ENCODE data around the gene PPM1H.

- RRBS = 3% methylated on average over 42 of the region's 111 CpGs
These were observed 136.7 kb downstream of the MON2 start for GRCh38 chr12:62603000-62604012.

- RRBS = 13% methylated on average over 1 of the region's 17 CpGs
These were observed 1.1 kb downstream of the PPM1H start for GRCh38 chr12:62933822-62934222.

DNA sequence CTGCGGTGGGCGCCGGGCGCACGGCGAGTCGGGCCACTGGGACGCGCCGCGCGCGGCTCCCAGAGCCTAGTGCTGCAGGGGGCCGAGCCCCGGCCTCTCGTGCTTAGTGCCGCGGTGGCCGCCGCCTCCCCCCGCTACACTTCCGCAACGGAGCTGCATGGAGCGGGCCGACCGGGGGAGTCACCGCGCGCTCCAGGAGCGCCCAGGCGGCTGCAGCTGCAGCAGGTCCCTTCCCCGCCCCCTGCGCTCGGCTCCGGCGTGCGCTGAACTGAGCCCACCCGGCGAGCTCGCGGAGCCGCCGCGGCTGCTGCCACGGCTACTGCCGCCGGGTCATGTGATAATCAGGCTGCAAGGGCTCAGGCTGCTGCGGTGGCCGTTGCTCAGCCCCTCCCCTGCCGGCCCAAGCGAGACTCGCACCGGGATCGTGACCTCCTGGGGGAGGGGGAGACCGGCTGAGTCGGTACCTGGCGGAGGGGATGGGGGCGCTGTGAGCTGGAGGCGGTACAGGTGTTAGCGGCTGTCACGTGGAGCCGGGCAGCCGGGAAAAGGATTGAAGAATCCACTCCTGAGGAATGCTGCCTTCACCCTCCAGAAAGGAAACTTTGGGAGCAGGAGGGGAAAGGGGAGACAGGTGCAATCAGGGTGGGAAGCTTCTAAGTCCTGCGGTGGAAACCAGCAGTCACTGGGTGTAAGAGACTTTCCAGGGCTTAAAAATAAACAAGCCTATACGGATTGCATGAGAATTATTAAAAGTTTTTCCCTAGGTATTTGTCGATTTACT is at the start of gene PPM1H:
Gene PPM1H (minus strand): TSS at position 336 of the 781 bp plus-strand sequence.
- RRBS = 3% methylated on average over 51 of the region's 66 CpGs

DNA sequence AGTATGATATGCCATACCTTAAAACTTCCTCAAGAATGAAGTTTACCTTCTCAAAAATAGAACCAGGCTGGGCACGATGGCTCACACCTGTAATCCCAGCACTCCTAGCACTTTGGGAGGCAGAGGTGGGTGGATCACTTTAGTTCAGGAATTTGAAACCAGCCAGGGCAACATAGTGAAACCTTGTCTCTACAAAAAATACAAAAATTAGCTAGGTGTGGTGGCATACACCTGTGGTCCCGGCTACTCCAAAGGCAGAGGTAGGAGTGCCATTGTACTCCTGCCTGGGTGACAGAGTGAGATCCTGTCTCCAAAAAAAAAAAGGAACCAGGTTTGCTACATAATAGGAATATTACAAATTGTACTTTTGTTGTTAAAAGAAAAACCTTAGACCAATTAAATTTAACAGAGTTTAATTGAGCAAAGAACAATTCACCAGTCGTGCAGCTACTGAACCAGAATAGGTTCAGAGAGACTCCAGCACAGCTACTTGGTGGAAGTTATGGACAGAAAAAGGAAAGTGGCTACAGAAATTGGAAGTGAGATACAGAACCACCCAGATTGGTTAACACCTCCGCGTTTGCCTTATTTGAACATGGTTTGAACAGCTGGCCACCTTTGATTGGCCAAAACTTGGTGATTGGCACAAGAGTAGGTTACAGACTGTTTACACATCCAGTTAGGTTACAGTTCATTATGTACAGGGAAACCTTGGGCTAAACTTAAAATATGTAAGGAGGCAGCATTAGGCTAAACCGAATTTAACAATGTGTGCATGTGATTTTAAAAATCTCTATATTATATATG is 54.7 kb downstream of the SRGAP1 start:
- RRBS = no CpG with 5 or more reads among the region's 6 CpGs

DNA sequence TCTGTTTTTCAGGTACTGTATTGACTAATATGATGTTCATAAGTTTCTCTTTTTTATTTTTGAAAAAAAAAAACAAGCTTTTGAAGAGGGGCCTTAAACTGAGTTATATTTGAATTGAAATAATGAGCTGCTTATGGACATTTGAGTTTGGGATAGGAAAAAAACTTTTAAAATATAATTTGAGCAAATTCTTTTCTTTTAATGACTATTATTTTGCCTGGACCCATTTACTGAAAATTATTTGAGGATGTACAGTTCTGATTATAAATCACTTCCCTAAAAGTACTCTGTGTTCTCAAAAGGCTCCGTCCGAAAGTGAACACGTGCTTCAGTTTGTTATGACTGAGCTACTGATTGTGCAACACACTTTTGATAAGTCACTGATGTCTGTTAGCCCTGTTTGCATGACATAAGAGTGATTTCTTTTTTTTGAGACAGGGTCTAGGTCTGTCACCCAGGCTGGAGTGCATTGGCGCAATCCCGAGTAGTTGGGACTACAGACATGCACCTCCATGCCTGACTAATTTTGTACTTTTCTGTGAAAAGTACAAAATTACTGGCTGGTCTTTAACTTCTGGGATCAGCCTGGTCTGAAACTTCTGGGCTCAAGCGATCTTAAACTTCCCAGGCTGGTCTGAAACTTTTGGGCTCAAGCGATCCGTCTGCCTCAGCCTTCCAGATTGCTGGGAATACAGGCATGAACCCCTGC is 111.3 kb downstream of the SRGAP1 start:
- RRBS = no CpG with 5 or more reads among the region's 8 CpGs

GRCh38 chr12:64338662-64339053 is 51.9 kb downstream of the C12orf56 start:
- RRBS = no CpG with 5 or more reads among the region's 3 CpGs

DNA sequence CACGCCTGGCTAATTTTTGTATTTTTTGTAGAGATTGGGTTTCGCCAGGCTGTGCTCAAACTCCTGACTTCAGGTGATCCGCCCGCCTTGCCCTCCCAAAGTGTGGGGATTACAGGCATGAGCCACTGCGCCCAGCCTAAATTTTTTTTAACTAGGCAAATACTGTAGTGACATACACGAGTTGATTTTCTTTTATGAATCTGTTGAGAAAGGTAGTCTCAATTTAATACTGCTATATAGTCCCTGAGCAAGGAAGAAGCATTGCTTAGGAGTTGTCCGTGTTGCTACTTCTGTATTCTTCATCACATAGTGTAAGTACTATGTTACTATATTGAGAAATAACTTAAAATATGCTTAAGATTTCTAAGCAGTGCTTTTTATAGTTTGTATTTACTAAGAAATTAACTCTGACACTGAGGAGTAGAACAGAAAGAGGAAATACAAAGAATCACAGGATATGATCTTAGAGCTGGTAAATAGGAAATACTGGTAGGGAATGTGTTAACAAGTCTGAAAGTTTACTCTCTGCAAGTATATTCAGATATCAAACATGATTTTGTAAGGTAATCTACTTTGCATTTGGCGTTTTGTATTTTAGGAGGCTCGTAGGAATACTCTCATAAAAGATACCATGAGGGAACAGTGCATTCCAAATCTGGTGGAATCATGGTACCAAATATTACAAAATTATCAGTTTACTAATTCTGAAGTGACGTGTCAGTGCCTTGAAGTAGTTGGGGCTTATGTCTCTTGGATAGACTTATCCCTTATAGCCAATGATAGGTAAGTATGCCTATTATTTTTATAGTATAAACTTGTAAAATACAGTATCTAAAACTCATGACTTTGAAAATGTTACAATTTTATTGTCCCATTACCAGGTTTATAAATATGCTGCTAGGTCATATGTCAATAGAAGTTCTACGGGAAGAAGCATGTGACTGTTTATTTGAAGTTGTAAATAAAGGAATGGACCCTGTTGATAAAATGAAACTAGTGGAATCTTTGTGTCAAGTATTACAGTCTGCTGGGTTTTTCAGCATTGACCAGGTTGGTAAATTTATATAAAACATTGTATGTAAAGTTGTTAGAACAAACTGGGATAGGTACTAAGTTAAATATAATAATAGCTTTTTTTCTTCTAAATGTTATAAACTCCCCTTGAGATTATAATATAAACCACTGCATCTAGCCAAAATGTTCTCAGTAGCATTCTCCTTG is 15.7 kb downstream of the XPOT start:
- RRBS = no CpG with 5 or more reads among the region's 11 CpGs

DNA sequence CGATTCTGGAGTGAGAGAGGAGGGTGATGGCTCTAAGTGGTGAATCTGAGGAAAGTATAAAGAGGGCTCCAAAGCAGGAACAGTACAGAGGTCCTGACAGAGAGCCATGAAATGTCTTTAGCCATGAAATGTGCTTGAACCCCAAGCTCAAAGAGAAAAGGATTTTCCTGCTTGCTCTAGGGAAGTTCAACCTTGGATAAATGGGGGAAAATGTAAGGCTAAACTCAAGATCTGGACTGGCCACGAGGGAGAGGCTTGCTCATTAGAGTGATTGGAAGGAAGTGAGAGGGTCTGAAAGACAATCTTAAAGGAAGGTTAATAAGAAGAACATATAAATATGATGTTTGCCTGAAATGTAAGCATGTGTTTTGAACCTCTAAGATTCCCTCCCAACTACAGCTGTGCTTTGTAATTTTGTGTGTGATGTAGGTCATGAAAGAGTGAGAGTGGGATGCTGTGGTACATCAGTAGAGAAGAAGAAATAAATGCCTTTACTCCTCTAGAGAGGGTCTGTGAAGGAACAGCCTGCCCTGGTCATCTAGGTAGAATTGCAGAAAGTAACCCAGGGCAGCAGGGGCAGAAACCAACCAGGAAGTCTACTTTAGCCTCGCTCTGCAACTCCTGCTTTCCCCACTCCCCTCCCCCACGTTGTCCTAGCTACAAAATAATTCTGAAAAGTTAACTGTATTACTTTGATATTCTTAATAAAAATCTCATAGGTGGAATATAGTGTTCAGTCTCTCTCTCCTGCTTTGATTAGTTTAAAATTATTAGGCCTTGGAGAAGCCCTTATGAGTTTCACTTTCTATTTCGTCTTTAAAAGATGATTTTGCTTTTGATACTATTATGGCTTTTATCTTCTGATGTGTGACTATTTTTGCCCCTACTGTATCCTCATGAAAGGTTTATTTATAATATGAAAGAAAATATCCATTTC is 7.4 kb downstream of the TBK1 start:
- RRBS = no CpG with 5 or more reads among the region's 5 CpGs

DNA sequence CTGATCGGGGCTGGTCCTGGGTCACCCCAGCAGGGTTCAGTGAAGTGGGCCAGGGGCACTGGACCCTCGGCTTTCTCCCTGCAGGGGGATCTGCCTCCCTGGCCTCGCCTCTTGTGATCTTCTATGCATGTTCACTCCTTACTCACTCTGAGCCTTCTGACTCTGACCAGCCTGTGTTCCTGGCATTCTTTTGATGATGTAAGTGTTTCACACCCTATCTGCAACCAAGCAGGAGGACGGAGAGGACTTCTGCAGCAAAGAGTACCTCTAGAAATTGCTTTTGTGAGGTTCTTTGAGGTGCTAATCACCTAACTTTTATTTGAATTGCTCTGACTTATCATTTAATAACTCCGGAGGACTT is 61.0 kb downstream of the RASSF3 start:
- RRBS = no CpG with 5 or more reads among the region's 5 CpGs

GRCh38 chr12:64824803-64825786 is 648 bp downstream of the TBC1D30 start:
- RRBS = 13% methylated on average over 19 of the region's 70 CpGs

DNA sequence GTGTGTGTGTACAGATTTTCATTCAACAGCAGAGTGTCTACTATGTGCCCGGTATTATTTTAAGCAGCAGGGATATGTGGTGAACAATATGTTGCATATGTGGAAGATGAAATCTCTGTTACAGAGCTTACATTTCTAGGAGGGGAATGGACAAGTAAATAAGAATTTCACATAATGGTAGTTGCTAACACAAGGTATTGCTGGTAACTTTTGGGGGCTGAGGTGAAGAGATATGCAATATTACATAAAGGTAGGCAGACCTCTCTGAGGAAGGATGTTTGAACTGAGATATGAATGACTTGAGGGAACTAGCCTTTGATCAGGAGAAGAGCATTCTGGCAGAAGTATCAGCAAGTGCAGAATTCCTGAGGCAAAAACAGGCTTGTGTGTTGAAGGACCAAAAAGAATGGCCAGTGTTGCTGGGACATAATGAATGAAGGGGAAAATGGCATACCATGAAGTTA is 5.3 kb downstream of the LEMD3 start:
- RRBS = no CpG with 5 or more reads among the region's 1 CpG

DNA sequence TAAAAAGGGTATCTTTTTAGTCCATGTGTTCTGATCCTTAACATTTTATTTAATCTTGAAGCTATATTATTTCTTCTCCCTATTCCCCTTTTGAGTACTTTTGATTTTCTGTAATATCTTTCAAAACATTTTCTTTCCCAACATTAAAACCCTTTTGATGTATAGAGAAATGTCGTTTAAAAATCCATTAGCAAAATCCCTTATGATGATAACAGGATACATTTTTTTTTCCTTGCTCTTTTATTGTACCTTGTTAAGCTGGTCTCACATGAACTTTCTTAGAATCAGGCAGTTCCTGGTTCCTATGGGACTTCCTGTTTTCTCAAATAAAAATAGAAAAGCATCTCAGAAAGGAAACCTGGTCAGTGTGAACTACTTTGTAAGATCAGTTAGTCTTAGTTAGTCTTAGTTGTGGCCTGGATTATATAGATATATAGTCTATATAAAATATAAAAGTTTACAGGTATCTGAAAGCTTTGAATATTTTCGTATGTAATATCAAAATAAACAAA is 40.2 kb downstream of the LEMD3 start:
- RRBS = no CpG with 5 or more reads among the region's 2 CpGs

DNA sequence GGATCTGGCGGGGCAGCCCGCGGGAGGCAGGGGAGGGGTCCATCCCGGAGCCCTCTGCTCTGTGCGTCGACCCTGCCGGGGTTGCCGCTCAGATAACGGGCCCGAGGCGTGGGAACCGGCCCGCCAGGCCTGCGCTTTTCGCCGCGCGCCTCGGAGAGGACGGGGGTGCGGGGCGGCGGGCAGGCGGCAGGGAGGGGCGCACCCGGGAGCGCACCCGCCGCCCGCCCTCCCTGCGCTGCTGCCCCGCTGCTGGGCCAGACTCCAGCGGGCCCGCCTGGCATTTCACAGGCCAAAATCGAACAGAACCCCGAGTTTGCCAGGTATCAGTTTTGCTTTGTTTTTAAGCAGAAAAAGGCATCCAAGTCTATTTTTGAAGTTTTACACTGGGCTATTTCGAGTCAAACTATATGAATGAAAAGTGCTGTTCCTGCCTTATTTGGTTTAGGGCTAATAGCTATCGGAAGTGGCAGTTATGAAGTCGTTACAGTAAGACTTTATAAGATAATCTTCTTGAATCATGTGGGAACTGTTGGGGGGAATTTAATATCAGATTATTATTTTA is 796 bp downstream of the MSRB3 start:
- RRBS = 3% methylated on average over 17 of the region's 39 CpGs

DNA sequence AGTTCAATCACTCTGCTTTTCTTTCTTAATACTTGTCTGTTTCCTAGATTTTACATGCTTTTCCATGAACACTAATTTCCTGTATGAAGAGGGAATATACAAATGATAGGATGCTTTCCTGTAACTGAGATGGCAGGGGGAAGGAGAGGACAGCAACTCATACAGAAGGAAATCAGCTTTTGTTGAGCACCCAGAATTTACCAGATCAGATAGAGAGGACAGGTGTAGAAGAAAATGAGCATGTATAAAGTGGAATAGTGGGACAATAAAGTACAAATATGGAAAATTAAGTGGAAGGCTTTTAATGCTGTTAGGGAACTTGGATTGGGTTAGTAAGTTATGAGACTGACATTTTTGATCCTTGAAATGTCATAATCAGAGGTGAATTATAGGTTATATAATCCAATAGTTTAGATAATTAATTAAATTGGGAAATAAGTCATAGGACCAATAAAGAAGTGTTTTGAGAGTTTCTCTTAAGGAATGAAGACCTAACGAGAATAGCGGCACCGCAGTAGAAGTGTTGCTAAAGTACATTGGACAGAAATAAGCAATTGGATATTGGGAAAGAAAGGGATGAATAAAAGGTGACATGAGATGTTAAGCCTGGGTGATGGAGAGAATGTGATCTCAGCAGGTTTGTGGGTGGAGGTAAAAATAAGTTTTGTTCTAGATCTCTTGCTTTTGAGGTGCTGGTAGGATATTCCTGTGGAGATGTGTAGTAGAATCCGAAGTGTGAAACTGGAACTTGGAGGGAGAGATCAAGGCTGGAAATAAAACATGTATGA is 5.6 kb downstream of the MSRB3 start:
- RRBS = no CpG with 5 or more reads among the region's 4 CpGs

GRCh38 chr12:65895430-65896766 is 71.6 kb downstream of the HMGA2 start:
- RRBS = no CpG with 5 or more reads among the region's 10 CpGs

DNA sequence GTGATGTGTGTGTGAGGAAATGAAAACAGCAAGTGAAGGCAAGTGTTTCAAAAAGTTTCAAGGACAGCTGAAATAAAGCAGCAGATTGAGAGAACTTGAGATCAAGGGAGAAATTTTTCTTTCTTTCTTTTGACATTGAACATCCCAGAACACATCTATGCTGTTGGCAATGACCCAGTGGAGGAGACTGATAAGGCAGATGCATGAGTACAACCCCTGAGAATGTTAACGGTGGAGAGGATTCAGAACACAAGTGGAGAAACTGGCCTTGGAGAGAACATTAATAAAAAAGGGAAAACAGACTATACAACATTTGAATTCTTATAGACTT is 2.9 kb downstream of the LLPH start:
- RRBS = no CpG with 5 or more reads among the region's 1 CpG

GRCh38 chr12:66392303-66392874 is 90.1 kb downstream of the HELB start:
- RRBS = no CpG with 5 or more reads among the region's 6 CpGs

- RRBS = no CpG with 5 or more reads among the region's 4 CpGs
These were observed 285.9 kb upstream of the GRIP1 start for GRCh38 chr12:66964545-66965374.

DNA sequence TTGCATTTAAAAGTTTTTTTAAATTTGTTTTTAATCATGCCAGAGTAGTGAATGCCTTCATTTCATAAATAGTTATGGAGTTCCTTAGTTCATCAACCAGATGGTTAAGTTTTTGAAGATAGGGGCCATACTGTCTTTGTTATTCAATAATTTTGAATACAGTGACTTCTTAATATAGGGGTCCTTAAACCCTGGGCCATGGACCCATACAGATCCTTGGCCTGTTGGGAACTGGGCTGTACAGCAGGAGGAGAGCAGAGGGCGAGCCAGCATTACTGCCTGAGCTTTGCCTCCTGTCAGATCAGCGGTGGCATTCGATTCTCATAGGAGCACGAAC is 21.4 kb downstream of the CAND1 start:
- RRBS = no CpG with 5 or more reads among the region's 4 CpGs

- RRBS = no CpG with 5 or more reads among the region's 10 CpGs
These were observed 53.8 kb downstream of the CAND1 start for GRCh38 chr12:67322761-67323554.

Data from islet of Langerhans (tissue), 1 donor.